Melanocyte of skin (primary cell): ENCODE results near the genes ADAM12, INSYN2A, FOXI2 and PTPRE.

GRCh38 chr10:125124804-125125503 lies 97.1 kb upstream of the CTBP2 start:
- CAGE, long polyA plus RNA, 2 experiments: no peak in any of the 2 experiments

- CAGE, long polyA plus RNA, 2 experiments: no peak in any of the 2 experiments
These were observed 316.7 kb upstream of the CTBP2 start for GRCh38 chr10:125344429-125345027.

DNA sequence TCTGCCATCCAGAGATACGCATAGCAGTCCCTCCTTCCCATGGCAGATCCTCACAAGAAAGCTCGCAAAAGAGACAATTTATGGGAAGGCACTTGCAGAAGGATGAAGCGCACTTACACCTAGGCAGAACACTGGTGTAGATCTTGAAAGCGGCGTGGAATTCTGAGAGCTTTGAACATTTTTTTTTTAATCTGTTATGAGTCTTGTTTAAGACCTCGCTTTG lies 22.4 kb downstream of the TEX36 start:
- CAGE, long polyA plus RNA, 2 experiments: no peak in any of the 2 experiments

- CAGE, long polyA plus RNA, 2 experiments: no peak in any of the 2 experiments
These were observed 2.1 kb upstream of the DHX32 start for GRCh38 chr10:125883231-125883574.

DNA sequence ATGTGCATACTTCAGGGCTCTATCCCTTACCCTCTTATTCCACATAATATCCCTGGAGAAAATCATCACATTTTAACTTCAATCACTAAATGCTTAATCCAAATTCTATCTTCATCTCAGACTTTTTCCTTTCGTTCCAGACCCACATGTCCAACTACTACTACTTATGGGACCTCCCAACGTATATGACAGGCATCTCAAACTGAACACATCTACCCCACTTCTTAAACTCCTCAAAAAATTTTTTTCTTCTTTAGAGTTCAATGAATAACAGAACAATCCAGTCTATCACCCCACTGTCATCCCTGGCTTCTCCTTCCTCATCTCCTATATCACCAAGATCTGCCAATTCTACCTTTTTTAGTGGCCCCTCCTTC lies 4.5 kb upstream of the FANK1 start:
- CAGE, long polyA plus RNA, 2 experiments: no peak in any of the 2 experiments

DNA sequence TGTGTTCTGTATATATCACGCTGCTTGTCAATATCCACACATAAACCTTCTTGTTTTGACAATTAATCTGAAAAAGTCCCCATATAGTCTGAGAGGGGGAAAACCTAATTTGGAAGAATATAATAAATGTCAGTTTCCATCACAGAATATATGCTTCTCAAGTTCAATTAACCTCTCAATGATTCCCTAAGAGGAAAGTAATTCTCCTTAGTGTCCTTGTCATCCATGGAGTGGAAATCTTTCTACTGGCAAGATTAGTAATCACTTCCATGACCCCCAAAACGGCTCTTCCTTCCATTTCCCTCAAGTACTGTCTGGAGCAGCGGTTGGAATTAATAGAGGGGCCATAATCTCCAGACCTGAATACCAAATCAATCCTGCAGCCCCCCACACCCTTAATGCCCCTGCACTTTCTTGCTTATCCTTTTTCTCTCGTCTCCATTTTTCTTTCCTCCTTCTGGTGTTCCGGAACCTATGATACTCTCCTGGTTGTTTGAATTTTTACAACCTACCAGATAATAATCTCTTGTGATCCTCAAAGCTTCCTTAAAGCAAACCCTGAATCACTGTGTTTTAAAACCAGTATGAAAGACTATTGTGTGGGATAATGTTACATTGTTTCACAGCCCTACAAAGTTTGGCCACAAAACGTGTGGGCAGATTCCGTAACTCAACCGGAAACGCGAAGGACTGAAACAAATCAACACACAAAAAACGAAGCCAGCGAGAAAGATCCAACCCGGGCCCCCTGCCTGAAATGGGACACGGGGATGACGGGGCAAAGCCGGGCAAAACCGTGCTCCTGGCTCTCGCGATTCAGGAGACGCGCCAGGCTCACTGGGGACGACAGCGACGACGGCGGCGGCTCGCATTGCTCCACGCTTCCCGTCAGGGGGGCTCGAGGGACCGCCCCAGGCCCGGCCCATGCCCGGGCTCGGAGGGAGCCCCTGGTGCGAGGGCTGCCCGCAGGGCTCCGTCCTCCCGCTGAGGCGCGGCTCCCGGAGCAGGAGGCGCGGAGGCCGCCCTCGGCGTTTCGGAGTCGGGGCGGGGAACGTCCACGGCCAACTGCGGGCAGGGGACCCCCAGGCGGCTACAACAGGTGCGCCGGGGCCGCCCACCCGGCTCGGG lies 968 bp upstream of the FANK1 start:
- CAGE, long polyA plus RNA, 2 experiments: no peak in any of the 2 experiments

DNA sequence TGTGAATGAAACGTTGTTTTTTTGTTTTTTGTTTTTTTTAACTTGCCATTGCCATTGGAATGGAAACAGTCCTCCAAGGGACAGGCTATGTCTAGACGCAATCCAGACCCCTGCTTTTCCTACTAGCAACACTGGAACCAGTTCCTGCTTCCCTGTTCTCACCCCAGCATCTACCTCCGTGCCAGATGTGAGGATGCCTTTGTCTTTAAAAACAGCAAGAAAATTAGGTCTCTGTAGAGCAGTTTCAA lies 123.6 kb downstream of the ADAM12 start:
- CAGE, long polyA plus RNA, 2 experiments: no peak in any of the 2 experiments

DNA sequence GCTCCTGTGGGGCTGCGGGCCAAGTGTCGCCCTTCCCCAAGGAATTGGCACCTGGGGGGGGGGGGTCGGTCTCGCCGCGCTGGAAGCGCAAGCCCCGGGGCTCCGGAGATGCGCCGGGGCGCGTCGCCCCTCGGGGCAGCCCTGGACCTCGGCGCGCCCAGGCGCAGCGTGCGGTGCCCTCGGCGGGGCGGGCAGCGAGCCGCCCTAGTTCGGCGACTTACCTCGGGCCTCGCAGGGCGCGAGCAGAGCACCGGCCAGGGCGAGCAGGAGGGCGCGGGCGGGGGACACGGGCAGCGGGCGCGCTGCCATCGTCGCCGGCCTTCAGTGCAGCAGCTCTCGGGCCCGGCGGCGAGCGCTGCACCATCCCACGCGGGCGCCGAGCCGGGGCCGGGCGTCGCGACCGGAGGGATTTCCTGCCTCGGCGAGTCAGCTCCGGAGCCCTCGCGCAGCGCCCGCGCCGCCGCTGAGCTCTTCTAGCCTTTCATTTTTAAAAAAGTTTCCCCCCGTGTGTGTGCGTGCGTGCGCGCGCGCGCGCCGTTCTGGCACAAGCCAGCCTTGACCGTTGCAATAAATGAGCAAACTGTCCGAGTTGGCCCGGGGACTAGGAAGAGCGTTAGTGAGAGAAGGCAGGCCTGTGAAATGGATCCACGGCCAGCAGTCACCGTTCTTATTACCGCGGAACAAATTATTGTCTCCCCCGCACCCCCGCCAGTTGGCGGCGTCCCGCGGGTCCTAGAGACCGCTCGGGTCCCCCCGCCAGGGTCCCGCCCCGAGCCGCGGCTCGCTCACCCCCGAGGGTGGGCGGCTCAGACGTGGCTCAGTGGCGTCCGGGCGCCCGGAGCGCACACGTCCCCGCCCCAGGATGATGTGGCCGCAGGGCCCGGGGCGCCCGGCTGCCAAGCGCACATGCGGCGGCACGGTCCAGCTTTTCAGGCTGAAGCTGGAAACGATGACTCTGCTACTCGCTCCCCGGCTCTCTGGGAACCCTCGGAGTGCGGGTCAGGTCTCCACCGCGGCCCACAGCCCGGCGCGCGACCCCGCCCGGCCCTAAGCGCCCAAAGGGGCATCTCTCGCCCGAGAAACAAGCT lies at the start of gene ADAM12:
ADAM12 (minus strand) TSS at position 641 of the 1,088 bp plus-strand sequence.
- CAGE, long polyA plus RNA, 2 experiments: no peak in any of the 2 experiments

DNA sequence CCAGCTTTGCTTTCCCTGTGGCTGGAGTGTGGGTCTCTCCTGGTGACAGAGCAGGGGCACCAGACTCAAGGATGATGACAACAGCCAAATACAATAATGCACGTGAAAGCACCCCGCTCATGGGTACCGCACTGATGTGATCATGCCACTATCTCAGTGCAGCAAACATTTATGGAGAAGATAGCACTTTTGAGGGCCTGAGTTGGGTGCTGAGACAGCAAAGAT lies 134.8 kb upstream of the ADAM12 start:
- CAGE, long polyA plus RNA, 2 experiments: no peak in any of the 2 experiments

- CAGE, long polyA plus RNA, 2 experiments: no peak in any of the 2 experiments
These were observed 38.3 kb downstream of the DOCK1 start for GRCh38 chr10:126943417-126944089.

GRCh38 chr10:127109613-127109950 lies 86.8 kb downstream of the INSYN2A start:
- CAGE, long polyA plus RNA, 2 experiments: no peak in any of the 2 experiments

GRCh38 chr10:127145085-127145483 lies 51.3 kb downstream of the INSYN2A start:
- CAGE, long polyA plus RNA, 2 experiments: no peak in any of the 2 experiments

- CAGE, long polyA plus RNA, 2 experiments: no peak in any of the 2 experiments
These were observed 983 bp downstream of the INSYN2A start for GRCh38 chr10:127195444-127195771.

DNA sequence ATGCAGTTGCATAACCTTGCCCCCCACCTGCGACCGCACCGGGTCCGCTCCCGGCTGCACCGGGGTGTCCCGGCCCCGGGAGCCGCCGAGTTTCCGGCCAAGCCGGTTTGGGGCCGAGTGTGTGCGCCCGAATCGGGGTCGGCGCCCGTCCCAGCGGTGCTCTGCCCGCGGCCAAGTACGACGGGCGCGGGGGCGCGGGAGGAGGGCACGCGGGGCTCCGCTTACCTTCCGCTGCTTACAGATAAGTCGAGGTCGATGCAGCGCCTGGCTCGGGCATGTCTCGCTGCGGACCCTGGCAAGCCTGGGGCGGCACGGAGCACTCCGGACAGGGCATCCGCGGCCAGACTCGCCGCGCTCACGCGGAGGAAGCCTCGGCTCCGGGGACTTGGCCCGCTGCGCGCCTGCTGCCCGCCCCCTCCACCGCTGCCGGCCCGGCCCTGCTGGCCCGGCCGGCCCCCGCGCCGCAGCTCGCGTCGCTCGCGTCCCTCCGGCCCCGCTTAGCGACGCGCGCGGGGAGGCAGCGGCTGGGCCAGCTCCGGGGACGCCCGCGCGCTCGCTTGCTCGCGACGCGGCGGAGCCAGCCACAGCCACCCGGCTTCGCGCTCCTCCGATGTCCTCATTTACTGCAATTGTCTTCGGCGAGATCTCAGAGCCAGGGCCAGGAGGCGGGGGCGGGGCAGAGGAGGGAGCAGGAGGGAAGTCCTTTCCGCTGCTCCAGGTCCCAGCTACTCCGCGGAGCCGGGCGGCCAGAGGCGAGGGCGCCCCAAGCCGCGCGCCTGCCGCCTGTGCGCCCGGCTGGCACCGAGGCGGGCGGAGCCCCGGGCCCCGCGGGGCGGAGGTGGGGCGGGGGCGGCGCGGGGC lies at the start of gene INSYN2A:
INSYN2A (minus strand) TSS at position 820 of the 861 bp plus-strand sequence.
- CAGE, long polyA plus RNA, 2 experiments: no peak in any of the 2 experiments

GRCh38 chr10:127196999-127197222 lies 520 bp upstream of the INSYN2A start:
- CAGE, long polyA plus RNA, 2 experiments: no peak in any of the 2 experiments

DNA sequence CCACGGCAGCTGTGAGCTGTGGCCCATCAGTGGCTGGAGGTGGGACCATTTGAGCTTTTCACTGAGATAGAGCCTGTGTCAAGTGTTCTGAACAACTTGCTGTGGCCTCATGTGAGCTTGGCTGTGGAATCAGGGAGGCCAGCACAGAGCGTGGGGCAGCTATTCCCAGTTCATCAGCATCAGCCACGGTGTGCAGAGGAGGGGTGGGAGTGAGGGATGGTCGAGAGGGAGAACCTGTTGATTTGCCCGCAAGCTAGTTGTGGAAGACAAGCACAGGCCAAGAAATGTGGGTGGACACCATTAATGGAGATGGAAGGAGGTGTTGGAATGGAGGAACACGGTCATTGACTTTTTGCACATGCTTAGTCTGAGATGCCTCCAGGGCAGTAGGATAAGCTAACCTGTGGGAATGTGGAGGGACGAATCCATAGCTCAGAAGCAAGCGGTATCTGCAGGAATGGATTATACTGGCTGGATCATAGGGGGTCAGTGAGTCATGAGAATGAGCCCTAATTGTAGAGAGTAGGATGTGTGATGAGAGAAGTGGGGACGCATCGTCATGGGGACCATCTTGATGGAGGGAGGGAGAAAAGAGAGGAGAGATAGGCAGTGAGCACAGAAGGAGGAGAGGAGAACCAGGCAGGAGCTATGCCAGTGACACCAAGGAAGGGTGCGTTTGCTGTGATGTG lies 100.6 kb upstream of the INSYN2A start:
- CAGE, long polyA plus RNA, 2 experiments: no peak in any of the 2 experiments

GRCh38 chr10:127392669-127393167 lies 156.4 kb upstream of the NPS start:
- CAGE, long polyA plus RNA, 2 experiments: no peak in any of the 2 experiments

DNA sequence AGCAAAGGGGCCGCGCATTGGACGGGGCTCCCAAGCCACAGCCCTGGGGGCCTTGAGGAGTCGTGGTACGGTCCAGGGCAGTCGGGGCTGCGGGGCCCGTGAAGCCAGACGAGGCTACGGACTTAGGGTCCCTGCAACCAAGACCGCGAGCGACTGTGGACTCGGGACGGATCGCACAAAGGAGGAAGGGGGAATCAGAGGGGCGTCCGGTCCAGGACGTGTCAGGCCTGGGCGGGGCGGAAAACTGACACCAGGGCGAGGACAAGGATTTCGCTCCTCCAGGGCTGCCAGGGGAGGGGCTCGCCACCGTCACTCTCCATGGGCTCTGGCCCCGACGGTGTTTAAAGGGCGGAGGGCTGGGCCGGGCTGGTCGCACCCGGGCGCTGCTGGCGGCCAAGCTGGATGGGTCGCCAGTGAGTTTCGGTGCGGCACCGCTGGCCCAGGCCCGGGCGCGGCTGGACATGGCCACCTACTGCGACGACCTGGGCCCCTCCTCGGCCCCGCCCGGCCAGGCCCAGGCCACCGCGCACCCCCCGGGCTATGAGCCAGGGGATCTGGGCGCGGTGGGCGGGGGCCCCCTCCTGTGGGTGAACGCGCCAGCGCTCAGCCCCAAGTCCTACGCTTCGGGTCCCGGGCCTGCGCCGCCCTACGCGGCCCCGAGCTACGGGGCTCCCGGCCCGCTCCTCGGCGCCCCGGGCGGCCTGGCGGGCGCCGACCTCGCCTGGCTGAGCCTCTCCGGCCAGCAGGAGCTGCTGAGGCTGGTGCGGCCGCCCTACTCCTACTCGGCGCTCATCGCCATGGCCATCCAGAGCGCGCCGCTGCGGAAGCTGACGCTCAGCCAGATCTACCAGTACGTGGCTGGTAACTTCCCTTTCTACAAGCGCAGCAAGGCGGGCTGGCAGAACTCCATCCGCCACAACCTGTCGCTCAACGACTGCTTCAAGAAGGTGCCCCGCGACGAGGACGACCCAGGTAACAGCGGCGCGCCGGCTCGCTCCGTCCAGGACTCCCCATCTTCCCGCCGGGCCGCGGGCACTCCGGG lies at the start of gene FOXI2:
FOXI2 (plus strand) TSS at position 373 of the 1,042 bp plus-strand sequence.
- CAGE, long polyA plus RNA, 2 experiments: no peak in any of the 2 experiments

GRCh38 chr10:127906353-127907452 lies at the start of gene PTPRE:
PTPRE (plus strand) TSS chr10:127907103.
- CAGE, long polyA plus RNA, 2 experiments: no peak in any of the 2 experiments

GRCh38 chr10:127908450-127909310 lies 1.8 kb downstream of the PTPRE start:
- CAGE, long polyA plus RNA, 2 experiments: no peak in any of the 2 experiments